OVCAR3 (cell line): Measurements from ENCODE around the gene MTG1.

- RRBS: no CpG with 5 or more reads among the region's 24 CpGs
Measured at GRCh38 chr10:132575183-132576021, 37.8 kb downstream of the INPP5A start.

DNA sequence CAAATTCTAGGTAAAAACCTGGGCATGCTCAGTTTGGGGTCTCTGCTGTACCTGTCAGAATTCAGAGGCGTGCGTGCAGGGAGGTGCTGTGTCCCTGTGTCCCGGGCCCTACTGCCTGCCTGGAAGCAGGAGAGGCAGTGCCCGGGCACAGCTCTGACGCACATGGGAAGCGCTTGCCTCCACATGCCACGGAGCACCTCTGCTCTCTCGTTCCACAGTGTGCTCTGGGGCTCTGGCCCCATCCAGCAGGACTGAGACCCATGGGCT, 83.5 kb downstream of the NKX6-2 start:
- RRBS: no CpG with 5 or more reads among the region's 8 CpGs

DNA sequence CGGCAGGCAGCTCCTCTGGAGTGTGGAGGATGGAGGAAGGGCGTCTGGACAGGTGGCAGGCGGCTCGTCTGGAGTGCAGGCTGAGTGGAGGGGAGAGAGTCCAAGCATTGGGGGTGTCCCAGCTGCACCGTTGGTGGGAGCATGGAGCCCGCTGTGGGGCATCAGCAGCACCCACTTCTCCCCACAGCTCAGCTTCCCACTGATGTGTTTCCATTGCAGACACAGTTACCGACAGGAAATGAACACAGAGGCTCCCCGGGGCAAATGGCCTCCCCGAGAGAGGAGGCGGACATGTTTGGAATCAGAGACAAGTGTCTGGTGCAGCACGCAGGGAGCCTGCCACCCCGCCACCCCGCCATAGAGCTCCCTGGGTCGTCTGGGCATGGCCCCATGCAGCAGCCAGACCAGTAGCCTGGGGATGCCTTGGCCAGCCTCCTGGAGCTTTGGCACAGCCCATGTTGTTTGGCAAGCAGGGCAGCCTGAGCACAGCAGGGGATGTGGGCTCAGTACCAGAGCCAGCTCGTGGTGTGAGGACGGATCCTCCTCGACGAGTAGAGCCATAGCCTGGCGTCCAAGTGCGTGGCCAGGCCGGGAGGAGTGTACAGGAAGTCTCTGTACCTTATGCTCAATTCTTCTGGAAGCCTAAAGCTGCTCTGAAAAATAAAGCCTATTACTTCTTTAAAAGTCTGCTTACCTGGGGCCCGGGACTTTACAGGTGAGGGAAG, 80.8 kb downstream of the NKX6-2 start:
- RRBS: 100% methylated on average over 1 of the region's 22 CpGs

GRCh38 chr10:132836785-132837304, 50.9 kb upstream of the NKX6-2 start:
- RRBS: no CpG with 5 or more reads among the region's 21 CpGs

GRCh38 chr10:132961066-132961568, 18.7 kb upstream of the CFAP46 start:
- RRBS: no CpG with 5 or more reads among the region's 20 CpGs

DNA sequence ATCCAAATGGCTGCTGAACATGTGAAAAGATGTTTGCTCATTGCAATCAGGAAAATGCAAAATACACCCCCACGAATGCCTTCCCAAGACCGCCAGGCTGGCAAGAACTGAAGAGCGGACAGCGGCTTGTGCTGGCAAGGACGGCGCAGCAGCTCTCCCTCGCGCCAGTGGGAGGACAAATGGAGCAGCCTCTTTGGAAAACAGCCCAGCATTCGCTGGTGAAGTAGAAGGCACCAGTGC, 2.5 kb downstream of the KNDC1 start:
- RRBS: no CpG with 5 or more reads among the region's 9 CpGs

- RRBS: 18% methylated on average over 13 of the region's 34 CpGs
Measured at GRCh38 chr10:133219746-133220220, 10.2 kb upstream of the UTF1 start.

DNA sequence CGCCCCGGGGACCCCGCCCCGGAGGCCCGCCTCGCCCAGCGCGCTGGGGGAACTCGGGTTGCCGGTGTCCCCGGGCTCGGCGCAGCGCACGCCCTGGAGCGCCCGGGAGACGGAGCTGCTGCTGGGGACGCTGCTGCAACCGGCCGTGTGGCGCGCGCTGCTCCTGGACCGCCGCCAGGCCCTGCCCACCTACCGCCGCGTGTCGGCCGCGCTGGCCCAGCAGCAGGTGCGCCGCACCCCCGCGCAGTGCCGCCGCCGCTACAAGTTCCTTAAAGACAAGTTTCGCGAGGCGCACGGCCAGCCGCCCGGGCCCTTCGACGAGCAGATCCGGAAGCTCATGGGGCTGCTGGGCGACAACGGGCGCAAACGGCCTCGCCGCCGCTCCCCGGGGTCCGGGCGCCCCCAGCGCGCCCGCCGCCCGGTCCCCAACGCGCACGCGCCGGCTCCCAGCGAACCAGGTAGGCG, 396 bp downstream of the UTF1 start:
- RRBS: 9% methylated on average over 22 of the region's 70 CpGs

DNA sequence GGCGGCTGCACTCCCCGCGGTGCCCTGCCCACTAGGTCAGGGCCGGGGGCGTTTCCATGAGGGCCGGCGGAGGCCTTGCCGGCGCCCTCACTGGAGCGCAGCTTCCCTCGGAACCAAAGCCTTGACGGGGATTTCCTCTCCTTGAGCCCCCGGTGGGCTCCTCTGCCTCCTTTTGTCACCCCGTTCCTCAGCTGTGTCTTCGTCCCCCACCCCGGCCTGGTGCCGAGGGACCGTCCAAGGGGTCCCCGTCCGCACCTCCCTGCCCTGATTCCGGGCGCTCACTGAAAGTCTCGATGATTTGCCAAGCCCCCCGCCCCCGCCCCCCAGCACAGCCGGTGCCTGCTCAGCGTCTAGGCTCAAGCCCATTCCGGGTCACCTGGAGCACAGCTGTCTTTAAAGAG, 570 bp downstream of the VENTX start:
- RRBS: 24% methylated on average over 25 of the region's 28 CpGs

GRCh38 chr10:133312366-133312996, 3.8 kb downstream of the ZNF511 start:
- RRBS: no CpG with 5 or more reads among the region's 16 CpGs

- RRBS: 6% methylated on average over 12 of the region's 54 CpGs
Measured at GRCh38 chr10:133318284-133319198, 9.8 kb downstream of the ZNF511 start.

DNA sequence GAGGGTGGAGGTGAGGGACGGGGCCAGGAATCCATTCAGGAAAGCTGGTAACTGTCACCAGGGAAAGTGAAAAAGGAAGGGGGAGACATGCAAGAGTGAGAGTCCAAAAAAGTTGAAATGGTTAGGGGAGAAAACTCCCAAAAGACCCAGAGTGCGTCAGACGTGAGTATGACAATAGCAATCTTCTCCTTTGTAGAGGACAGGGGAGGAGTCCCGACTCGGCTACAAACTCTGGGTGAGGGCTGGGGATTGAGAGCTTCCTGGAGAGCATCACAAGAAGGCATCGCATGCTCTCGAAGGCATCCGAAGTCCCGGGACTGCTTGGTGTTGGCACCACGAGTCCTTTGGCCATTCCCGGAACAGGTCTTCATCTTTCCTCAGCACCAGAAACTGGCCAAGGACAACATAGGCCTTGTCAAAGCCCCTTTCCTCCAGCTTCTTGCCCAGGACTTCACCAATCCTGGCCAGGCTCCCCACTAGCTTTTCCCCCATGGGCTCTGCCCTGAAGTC, 2.7 kb upstream of the PRAP1 start:
- RRBS: 95% methylated on average over 2 of the region's 11 CpGs

- RRBS: 4% methylated on average over 52 of the region's 85 CpGs
Measured at GRCh38 chr10:133393819-133394724, at the start of gene MTG1. MTG1 (plus strand) TSS chr10:133394157.

DNA sequence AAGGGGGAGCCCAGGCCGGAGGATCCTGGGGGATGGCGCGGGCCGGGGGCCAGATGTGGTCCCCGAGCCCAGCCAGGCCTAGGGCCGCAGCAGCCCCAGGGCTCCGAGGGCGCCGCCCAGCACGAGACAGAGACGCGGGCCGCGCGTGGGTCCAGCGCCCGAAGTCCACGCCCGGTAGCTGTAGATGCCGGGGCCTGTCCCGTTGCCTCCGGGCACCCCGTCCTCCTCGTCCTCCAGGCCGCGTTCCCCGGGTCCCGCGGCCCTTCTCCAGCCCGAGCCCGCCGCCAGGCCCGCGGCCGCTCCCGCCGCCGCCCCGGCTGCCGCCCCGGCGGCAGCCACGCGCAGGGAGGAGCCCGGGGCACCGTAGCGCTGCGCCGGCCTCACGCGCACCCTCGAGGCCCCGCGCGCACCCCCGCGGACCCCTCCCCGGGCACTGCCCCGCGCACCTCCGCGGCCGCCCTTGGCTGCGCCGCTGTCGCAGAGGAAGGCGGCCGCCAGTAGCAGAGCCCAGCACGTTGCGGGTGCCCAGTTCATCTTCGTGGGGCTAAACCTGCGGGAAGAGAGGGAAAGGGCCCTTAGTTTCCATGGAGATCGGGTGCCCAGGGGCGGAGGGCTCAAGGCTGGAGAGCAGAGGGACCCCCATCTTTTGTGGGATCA, 1.1 kb downstream of the SPRN start:
- RRBS: 20% methylated on average over 25 of the region's 74 CpGs

DNA sequence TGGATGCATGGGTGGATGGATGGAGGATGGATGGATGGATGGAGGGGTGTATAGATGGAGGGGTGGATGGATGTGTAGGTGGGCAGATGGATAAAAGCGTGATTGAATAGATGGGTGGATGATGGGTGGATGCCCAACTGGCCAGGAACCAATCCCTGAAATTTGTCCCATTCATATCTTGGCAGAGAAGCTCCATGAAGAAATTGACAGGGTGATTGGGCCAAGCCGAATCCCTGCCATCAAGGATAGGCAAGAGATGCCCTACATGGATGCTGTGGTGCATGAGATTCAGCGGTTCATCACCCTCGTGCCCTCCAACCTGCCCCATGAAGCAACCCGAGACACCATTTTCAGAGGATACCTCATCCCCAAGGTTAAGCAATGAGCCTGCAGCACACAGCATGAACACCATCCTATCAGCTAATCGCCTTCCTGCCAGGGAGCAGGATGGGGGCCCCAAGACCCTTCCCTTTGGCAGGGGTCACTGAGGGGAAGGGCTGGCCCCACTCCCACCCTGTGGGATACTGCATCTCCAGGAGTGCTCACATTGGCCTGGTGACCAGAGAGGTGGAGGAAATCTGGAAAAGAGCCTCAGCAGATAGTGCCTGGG, 9.8 kb downstream of the CYP2E1 start:
- RRBS: no CpG with 5 or more reads among the region's 6 CpGs